Measurements from ENCODE around the genes CTRB2, CPHXL2 and ADAMTS18.

DNA sequence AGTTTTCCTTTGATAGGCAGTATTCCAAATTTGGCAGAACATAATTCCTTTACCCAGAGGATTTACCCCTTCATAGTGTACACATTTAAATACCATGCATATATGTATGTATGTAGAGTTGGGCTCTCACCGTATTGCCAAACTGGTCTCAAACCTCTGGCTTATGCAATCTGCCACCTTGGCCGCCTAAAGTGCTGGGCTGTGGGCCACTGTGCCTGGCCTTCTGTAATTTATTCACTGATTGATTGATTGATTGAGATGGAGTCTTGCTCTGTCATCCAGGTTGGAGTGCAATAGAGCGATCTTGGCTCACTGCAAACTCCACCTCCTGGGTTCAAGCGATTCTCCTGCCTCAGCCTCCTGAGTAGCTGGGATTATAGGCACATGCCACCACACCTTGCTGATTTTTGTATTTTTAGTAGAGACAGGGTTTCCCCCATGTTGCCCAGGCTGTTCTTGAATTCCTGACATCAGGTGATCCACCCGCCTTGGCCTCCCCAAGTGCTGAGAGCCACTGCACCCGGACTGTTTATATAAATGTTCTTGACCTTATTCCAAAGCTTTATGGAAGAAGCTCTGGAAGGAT, 14.9 kb downstream of the GLG1 start:
- PRO-cap, result no peak

DNA sequence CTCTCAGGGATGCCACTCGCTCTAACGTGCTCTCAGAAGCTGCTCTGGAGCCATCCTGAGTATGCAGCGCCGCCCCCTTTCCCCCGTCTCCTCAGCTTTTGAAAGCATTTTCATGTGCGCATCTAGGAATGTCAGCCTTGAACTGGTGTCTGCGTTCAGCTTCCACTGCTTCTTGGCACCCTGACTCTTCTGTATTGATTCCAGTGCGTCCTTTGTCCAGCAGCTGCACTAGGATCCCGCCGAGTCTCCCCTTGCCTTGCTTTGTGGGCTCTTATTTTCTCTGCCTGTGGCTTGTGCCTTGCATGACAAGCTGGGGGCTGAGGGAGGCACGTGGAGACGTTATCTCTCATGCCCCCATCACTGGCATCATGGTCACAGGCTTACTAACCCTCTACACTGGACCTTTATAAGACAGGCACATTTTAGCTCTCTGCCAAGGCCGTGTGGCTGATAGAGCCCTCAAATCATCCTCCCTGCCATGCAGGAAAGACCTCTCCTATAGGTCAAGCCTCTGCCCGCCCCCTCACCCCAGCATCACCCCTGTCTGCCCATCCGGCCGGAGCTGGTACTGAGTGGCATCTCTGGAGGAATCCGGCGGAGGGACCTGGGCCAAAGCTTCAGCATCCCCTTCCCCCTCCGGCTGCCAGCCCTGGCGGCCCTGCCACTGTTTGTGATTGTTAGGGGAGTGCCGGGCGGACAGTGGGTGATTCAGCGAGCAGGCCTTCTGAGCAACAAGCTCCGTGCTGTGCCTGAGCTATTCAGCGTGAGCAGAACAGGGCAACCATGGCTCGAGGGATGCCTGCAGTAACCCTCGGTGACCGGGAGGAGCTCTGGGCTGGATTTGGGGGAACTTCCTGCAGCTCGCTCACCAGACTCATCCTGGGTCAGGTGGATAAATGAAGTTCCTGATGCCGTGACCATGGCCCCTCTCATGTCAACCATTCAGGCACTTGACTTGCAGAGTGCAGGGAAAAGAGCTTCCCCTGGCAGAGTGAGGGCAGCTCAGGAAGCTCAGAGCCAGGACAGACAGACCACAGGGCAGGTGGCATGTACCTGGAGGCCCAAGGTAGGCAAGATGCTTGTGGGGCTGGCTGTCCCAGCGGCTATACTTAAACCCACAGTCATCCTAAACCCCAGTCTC, 24.0 kb upstream of the MLKL start:
- PRO-cap, result no peak

DNA sequence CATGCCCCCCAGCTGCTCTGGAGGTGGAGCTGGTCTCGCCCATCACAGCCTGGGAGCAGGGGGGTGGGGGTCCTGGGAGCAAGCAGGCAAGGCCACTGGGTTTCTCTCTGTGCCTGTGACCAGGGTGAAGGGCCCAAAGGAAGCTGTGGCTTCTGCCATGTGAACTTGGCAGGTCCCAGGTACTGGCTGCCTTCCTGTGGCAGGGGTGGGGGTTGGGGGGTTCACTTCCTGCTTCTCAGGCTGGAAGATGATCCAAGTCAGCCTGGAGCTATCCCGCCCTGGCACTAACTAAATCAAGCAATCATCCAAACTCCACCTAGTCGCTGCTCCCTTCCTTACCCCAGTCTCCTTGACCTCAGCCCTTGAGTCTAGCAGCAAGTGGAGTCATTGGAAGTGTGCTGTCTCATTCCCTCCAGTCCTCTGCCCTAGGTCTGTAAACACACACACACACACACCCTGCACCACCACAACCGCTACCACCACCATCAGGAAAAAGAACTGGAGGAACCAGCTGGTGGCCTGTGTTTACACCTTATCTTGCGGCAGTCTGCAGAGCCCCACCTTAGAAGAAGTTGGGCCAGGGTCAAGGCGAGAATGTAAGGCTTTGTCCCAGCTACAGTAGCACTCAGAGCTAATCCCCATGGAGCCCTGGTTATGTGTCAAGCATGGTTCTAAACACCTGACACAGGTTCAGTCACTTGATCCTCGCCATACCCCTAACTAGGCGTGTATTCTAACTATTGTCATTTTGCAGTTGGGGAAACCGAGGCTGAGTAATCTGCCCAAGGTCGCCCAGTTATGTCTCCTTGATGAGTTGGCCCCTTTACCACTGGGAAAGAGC, 29.7 kb upstream of the MLKL start:
- PRO-cap, result no peak

DNA sequence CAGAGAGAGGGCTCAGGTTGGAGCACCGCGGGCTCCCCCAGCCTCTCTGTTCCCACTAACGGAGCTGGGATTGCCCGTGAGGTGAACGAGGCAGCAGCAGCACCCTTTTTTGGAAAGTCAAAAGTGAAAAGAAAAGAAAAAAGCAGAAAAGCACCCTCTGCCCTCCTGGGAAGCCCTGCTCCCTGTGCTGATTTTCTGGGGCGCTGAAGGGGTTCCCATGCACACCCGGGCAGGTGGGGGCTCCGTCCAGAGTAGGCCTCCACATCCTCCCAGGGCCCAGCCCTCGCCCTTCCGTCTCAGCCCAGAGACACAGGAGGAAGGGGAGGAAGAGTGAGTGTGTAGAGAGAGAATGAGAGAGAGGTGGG, 36.8 kb downstream of the FA2H start:
- PRO-cap, result no peak

DNA sequence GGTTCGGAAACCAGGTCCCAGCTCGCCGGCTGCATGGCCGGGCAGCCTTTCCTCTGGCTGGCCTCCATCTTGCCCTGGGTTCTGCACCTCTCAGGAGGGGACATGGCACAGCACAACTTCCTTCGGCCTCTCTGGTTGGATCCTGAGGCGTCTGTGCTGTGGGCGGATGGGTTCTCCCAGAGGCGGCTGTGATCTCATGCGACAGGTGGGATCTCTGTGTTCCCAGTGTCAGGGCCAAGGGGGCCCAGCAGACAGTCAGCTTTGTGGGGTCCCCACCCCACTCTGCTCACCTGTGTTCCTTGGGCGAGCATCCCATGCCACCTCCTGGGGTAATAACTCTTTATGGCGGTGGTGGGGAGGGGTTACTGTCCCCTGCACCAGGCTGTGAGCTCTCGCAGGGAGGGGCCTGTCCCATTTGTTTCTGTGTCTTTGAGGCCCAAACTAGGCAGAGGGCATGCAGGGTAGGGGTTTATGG, 35.8 kb downstream of the FA2H start:
- PRO-cap, result no peak

DNA sequence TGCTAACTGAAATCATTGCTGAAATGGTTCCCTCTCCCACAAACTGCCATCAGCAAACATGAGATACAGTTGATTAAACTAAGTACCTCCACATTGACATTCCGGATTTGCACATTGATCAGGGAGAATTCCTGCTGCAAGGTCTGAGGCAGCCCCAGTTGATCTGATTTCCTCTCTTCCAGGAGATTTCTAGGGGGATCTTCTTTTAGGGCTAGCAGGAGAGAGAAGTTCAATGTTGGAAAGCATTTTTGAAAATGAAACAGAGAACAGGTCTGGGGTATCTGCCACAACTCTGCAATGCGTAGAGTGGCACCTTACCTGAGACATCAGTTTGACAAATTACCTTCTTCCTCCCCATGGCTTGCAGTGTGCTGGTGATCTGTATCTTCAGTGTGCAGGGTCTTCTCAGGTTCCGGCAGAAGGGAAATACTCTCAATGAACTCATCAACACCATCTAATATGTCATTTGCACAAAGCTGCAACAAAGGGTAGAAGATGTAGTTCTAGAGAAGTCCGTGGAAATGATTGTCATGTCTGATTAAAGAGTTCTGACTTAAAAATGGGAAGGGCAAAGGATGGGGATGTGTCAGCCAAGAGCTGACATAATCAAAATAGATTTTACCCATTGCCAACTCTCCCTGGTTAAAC, 69.0 kb downstream of the WDR59 start:
- PRO-cap, result no peak

DNA sequence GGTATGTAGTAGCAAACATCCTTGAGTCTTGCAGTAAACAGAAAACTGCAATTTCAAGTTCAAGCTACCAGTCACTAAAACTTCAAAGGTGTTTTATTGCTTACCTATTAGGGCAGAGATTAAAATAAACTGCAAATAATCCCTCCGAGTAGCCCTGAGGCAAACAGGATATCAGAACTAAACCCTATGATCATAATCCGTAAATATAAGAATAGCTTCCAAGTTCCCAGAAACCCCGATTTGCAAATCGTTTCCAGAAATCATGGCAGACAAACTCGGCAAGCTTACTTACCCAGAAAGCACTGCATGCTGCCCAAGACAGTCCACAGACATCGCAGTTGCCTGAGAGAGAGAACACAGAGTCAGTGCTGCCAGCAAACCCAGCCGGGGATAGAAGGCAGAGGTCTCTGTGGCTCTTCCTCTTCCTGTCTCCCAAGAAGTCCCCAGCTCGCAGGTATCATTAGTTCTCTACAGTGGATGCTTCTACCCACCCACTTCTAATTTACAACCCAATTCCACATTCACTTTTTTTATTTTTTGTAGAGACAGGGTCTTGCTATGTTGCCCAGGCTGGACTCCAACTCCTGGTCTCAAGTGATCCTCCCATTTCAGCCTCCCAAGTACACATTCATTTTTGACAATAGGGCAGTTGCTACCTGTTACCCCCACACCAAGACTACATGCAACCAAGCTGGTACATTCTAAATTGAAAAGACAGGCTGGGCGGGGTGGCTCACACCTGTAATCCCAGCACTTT, 19.3 kb downstream of the WDR59 start:
- PRO-cap, result no peak

- PRO-cap, result no peak
Measured at GRCh38 chr16:75012647-75013208, 13.9 kb downstream of the ZNRF1 start.

- PRO-cap, result no peak
Measured at GRCh38 chr16:75206904-75207491, at the start of gene CTRB2. Gene CTRB2 (minus strand): TSS chr16:75207161.

- PRO-cap, result no peak
Measured at GRCh38 chr16:75222180-75222918, 3.6 kb downstream of the CTRB1 start.

DNA sequence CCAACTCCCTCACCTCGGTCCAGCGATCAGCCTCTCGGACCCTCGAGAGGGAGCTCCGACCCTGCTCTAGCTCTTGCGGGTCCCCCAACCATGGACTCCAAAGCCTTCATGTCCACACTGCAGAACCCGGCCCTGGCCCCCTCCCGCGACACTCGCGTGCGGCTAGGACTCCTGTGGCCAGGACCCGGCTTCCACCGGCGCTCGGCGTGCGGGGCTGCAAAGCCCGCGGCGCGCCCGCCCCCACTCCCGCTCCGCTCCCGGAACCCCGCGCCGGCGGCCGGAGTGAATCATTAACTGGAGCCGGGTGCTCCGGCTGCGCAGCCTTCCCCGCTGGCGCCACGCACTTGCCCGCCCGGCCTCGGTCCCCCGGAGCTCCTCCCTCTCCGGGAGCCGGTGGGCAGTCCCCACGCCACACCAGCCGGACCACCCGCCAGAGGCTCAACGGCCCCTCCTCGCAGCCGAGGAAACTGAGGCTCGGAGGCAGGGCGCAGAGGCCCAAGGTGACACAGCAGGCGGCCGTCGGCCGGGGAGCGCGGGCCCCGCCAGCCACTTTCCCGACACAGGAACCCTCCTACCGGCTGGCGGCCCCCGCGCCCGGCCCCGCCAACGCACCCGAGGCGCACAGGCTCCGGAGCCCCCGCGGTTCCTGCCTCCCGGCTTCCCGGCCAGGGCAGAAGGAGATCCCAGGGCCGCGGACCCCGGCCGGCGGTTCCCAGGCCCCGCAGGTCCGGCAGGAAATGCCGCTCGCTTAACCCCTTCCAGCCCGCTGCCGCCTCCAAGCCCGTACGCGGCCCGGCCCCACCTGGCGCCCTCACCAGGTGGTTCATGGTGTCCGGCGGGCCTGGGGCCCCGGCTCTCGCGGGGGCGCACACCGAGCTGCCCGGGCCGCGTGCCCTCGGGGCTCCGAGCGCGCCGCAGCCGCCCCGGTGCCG, 502 bp downstream of the BCAR1 start:
- PRO-cap, result no peak

DNA sequence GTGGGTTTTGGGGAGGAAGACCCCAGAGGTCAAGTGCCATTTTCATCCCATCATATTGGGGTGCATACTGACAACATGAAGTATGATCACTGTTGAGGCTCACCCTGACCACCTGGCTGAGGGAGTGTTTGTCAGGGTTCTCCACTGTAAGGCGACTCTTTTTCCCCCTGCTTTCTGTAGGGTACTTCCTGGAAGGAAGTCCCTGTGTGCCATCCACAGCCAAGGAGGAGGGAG, 18.2 kb upstream of the BCAR1 start:
- PRO-cap, result no peak

GRCh38 chr16:75483107-75483757, 12.0 kb downstream of the CHST6 start:
- PRO-cap, result no peak

DNA sequence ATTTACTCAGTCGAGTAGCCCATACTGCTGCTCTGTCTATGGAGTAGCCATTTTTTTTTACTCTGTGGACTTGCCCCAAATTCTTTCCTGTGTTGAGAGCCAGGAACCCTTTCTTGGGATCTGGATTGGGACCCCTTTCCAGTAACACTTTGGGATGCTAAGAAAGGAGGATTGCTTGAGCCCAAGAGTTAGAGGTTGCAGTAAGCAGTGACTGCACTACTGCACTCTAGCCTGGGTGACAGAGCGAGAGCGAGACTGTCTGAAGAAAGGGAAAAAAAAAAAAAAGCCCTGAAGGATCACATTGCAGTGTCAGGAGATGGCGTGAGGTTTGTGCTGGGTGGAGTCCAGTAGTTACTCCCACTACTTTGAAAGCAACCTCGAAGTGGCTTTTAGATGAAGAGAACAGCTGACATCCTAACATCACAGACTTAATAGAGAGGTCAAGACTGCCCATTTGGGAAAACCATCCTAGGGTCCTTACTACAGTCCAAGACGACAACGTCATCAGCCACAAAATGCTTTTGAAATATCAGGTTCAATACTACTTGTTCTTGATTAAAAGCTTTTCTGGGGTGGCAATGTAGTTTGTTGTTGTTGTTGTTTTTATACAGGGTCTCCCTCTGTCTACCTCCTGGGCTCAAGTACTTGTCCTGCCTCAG, 4.0 kb upstream of the TMEM231 start:
- PRO-cap, result no peak

DNA sequence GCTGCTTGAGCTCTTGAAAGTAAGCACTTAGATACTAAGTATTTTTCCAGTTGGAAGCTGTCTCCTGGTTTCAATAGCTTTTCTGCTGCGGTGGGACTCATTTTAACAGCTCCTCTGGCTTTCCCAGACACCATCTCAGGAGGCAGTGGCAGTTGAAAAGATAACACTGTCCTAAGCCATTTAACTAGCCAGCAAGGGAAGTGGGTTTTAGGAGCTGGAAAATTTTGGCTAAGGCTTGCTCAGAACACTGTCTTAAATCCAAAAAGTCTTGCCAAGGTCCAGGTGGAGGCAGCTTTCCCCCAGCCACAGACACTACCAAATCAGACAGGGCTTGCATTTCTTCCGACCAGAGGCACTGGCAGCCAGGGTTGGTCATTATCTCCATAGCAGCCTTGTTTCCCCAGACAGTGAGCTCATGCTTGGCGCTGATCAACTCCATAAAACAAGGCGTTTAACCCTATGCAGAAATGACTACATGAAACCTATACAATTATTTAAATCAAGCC, 24.8 kb downstream of the GABARAPL2 start:
- PRO-cap, result no peak

DNA sequence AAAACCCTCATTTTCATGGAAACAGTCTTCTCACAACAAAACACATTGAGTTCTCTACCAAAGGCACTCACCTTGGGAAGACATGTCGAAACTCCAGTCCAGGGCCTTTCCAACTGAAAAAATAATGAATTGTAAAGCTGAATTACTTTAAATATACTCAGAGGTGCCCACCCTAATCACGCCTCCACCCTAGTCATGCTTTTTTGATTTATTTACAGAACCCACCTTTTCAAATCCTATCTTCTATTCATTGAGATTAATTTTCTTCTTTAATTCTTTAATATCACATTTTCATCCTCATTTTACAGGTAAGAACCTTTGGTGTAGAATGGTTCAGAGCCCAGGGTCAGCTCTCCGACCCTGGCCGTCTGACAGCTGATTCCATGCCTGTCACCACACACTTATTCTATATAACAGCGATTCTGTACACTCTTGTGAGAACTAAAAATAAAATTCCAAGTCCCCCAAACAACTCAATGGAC, at the start of gene CPHXL2:
TSS of gene CPHXL2 (minus strand) at position 94 of the 482 bp plus-strand sequence.
- PRO-cap, result no peak

- PRO-cap, result no peak
Measured at GRCh38 chr16:75860611-75861221, 134.4 kb upstream of the CPHXL start.

- PRO-cap, result no peak
Measured at GRCh38 chr16:77434950-77435441, at the start of gene ADAMTS18. Gene ADAMTS18 (minus strand): TSS chr16:77435034.

DNA sequence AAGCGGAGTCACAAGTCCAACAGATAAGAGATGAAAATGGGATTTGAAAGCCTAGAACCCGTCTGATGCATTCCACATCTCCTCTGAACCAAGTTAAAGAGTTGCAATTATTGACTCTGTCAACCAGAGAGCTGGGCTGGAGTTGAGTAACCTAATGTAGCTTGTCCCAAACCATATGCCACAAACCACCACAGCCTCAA, 81.5 kb upstream of the NUDT7 start:
- PRO-cap, result no peak

DNA sequence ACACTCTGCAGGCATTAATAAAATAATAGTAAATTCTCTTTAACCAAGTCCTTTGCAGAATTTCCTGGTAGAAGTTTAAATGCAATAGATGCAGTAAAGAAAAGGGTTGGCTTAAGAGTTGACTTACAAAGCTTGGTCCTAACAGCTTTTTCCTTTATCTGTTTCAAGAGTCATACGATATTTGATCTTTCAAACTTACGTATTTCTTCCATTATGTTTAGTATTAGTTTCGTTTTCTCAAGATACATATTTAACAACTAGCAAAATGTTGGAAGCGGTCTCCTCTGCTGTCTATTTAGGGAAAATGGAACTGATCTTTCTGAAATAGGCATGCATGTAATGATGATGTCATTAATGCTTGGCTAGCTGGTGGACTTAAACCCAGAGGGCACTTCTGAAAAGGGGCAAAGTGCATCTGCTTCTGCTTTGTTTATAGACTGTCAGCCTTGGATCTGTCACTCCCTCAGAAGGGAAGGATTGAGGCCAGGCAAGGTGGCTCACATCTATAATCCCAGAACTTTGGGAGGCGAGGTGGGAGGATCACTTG, 185.3 kb downstream of the WWOX start:
- PRO-cap, result no peak